Upper lobe of left lung (tissue), 5 donors: Measurements from ENCODE around the genes LCE2A and SPRR2E.

GRCh38 chr1:151145561-151146521 is 590 bp downstream of the SEMA6C start:
- PRO-cap, 2 experiments = peak in 1 of 2 experiments; most common plus-strand start chr1:151145965 (in 1); most common minus-strand start chr1:151145936 (in 1)
- RAMPAGE, long total RNA, 4 experiments = no peak in any of the 4 experiments

GRCh38 chr1:151281316-151282025 is 628 bp upstream of the ZNF687 start:
- PRO-cap, 2 experiments = peak in 2 of 2 experiments; most common plus-strand start chr1:151281462 (in 1); most common minus-strand start chr1:151281433 (in 1)
- RAMPAGE, long total RNA, 4 experiments = start-site peak on the plus strand in 2 of 4 experiments, at chr1:151281513-151281604 at its widest, 17 to 19 reads per replicate; start-site peak on the minus strand in 1 of 4 experiments, at chr1:151281927-151281999 at its widest, 7 reads per replicate

DNA sequence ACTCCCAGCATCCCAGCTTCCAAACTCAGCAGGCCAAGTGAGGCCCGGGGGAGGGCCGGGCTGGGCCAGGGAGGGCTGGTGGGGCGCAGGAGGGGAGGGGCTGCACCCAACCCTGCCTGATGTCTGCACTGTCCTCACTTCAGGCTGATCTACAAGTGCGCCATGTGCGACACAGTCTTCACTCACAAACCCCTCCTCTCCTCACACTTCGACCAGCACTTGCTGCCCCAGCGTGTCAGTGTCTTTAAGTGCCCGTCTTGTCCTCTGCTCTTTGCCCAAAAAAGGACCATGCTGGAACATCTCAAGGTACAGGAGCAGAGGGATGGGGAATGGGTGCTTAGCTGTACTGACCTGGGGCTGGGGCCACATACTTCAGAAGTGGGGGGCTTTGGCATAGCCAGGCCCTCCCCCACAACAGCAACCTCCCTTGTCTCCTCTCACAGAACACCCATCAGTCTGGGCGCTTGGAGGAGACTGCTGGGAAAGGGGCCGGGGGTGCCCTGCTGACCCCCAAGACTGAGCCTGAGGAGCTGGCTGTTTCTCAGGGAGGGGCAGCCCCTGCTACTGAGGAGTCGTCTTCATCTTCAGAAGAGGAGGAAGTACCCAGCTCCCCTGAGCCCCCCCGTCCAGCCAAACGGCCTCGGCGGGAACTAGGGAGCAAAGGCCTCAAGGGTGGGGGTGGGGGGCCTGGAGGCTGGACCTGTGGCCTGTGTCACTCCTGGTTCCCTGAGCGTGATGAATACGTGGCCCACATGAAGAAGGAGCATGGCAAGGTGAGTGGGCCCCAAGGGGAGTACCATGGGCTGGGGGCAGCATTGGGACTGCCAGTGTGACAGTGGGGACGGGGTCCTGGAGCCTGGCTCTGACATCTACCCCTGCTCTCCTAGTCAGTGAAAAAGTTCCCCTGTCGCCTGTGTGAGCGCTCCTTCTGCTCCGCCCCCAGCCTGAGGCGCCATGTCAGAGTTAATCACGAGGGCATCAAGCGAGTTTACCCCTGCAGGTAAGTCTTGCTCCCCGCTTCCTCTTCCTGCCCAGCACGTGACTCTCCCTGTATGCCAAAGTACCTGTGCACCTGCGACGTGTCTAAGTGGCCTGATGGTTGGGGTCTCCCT is 7.5 kb downstream of the ZNF687 start:
- PRO-cap, 2 experiments = no peak in any of the 2 experiments
- RAMPAGE, long total RNA, 4 experiments = no peak in any of the 4 experiments

GRCh38 chr1:151410148-151410809 is 10.9 kb downstream of the PSMB4 start:
- PRO-cap, 2 experiments = no peak in any of the 2 experiments
- RAMPAGE, long total RNA, 4 experiments = start-site peak on the minus strand in 1 of 4 experiments, at chr1:151410350-151410620 at its widest, 7 reads per replicate

DNA sequence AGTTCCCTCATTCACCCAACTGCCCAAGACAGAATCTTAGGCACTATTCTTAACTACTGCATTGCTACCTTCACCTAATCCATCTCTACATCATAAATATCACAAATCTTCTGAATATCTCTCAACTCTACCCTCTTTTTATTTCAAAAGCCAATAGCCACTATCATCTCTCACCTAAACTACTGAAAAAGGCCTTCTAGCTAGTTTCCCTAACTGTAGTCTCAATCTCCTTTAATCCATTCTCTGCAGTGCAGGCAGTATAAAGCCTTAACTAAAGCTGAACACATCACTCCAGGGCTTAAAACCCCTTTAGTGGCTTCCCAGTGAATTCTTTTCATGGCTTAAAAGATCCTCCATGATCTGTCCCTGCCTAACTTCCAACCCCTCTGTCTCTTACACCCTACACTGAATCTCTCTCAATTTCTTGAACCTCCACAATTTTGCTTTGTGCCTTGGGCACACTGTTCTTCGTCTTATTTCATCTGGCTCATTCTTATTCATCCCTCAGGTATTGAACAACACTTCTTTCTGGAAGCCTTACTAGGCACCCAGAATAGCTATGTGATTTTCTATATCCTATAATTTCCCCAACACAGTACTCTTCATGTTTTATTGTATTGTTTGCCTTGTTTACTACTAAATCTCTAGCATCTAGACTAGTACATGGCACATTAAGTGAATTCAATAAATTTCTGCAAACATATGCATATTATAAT is 11.6 kb downstream of the PSMB4 start:
- PRO-cap, 2 experiments = no peak in any of the 2 experiments
- RAMPAGE, long total RNA, 4 experiments = no peak in any of the 4 experiments

GRCh38 chr1:151459745-151460134 is 446 bp upstream of the POGZ start:
- PRO-cap, 2 experiments = no peak in any of the 2 experiments
- RAMPAGE, long total RNA, 4 experiments = no peak in any of the 4 experiments

- PRO-cap, 2 experiments = peak in 1 of 2 experiments; most common minus-strand start chr1:151511202 (in 1)
- RAMPAGE, long total RNA, 4 experiments = no peak in any of the 4 experiments
Observed at GRCh38 chr1:151510845-151511354, 287 bp upstream of the CGN start.

- PRO-cap, 2 experiments = peak in 2 of 2 experiments; most common minus-strand start chr1:151540135 (in 1)
- RAMPAGE, long total RNA, 4 experiments = no peak in any of the 4 experiments
Observed at GRCh38 chr1:151540034-151540258, 163 bp upstream of the TUFT1 start.

DNA sequence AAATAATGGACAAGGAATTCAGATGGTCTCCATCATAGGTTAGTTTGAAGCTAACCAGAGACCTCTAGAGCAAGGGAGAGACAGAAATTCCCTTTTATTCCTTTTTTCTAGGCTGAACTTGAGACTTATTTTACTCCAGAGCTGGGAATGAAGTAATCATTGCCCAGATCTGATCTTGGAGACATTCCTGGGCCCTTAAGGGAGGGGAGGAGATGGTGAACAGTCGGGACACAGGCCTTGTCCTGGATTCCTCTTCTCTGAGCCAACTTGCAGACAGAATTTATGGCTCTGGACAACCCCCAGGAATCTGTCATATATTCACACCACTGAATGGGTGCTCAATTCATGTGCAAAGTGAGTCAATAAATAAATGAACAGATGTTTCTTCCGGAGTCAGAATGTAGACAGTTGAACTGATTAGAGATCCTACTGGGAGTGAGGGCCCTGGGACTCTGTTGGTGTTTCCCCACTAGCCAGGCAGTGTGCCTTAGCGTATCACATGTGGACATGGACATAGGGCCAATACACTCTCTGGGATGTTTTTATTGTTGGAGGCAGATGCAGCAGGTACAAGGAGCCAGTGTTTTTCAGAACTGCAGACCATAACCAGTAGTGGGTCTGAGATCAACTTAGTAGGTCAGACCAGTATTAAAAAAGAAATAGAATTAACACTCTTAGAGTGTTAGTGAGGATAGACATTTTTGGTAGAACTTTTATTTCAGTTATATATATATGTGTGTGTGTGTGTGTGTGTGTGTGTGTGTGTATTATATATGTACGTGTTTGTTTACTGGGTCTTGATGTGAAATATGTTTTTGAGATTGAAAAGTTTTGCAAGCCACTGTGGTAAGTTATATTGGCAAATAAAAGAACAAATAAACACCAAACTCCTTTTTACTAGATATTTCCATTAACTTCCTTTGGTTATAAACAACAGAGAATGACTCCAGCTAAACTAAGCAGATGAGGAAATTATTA is 2.8 kb downstream of the TUFT1 start:
- PRO-cap, 2 experiments = no peak in any of the 2 experiments
- RAMPAGE, long total RNA, 4 experiments = no peak in any of the 4 experiments

GRCh38 chr1:151611239-151611670 is 595 bp upstream of the SNX27 start:
- PRO-cap, 2 experiments = no peak in any of the 2 experiments
- RAMPAGE, long total RNA, 4 experiments = no peak in any of the 4 experiments

DNA sequence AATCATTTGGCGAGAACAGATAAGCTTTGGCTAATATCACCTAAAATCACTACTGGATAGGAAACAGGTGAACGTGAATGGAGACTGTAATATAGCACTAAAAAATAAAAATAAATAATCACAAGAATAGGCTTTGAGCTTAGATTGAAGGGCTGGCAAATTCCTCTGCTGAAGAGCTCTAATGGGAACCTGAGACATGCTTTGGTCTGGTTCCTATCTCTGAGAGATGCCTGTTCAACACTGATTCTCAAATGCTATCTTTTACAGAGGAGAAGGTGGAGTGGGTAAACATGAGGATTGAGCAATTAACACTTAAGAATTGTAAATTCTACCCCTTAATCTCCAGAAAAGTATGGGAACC is 5.5 kb downstream of the S100A10 start:
- PRO-cap, 2 experiments = no peak in any of the 2 experiments
- RAMPAGE, long total RNA, 4 experiments = no peak in any of the 4 experiments

DNA sequence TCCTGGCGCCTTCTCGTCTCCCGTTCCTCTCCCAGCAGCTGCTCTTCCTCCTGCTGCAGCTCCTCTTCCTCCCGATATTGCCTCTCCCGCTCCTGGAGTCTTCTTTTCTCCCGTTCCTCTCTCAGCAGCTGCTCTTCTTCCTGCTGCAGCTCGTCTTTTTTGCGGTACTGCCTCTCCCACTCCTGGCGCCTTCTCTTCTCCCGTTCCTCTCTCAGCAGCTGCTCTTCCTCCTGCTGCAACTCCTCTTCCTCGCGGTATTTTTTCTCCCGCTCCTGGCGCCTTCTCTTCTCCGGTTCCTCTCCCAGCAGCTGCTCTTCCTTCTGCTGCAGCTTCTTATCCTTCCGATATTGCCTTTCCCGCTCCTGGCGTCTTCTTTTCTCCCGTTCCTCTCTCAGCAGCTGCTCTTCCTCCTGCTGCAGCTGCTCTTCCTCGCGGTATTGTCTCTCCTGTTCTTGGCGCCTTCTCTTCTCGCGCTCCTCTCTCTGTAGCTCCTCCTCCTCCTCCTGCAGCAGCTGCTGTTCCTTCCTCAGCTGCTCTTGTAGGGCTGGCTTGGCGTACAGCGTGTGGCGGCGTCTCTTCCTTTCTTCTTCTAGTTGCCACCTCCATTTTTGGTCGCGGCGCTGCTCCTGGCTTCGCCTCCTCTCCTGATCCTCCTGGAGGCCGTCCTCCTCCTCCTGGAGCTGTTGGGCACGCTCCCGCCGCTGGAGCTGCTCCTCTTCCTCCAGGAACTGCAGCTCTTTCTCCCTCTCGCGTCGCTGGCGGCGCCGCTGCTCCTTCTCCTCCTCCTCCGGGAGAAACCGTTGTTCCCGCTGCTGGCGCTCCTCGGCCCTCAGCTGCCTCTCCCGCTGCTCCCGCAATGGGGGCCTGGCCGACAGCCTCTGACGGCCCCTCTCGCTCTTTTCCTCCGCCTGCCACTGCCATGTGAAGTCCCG is 5.0 kb downstream of the TCHH start:
- PRO-cap, 2 experiments = no peak in any of the 2 experiments
- RAMPAGE, long total RNA, 4 experiments = no peak in any of the 4 experiments

GRCh38 chr1:152111368-152112064 is 3.7 kb downstream of the TCHH start:
- PRO-cap, 2 experiments = no peak in any of the 2 experiments
- RAMPAGE, long total RNA, 4 experiments = no peak in any of the 4 experiments

DNA sequence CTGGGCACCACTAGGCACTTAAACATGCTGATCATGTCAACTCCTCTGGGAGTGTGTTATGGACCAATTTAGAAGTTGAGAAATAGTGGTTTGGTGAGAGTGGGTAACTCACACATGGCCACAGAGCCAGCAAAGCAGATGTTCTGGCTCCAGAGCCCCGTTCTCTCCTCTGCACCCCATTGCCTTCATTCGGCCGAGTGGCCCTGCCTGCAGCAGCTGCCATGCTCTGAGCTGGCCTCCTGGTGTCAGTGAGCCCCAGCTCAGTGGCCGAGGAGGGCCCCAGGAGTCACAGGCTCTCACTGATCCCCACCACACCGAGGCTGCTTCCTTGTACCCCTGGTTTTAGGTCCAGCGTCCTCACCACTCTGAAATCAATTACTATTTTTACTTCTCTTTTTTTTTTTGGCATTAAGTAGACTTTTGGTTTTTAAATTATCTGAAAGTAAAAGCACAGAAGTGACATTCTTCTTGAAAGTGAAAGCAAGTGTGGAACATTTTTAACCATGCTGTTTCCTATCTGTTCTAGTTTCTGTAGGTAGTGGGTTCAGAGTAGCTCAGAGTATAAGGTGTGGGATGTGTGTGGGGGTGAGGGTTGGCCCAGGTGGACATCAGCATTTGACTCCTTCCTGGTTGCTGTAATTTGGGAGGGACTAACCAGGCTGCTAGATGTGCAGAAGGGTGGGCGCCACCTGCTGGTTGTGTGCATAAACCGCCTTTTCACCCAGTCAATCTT is 45.9 kb upstream of the CRNN start:
- PRO-cap, 2 experiments = no peak in any of the 2 experiments
- RAMPAGE, long total RNA, 4 experiments = no peak in any of the 4 experiments

- PRO-cap, 2 experiments = no peak in any of the 2 experiments
- RAMPAGE, long total RNA, 4 experiments = no peak in any of the 4 experiments
Observed at GRCh38 chr1:152618981-152619548, 3.8 kb downstream of the LCE3A start.

DNA sequence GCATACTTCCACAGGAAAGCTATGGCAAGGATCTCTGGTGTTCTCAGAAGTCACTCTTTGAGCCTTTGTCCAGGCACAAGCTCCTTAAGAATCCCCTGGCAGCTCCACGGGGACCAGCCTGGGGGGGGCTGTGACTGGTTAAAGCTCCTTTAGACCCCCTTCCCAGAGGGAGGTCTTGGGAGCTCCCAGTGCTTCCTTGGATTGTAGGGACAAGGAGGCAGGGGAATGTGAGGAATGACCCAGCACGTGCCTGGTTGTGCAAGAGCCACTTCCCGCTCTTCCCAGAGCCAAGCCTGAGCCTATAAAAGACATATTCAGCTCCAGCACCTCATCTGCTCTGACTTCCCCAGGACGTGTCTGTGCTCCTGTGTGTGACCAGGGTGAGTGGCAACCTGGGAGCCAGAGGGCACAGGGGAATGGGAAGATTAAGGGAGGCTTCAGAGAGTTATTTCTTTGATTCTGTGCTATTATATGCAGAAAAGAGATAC is at the start of gene LCE2A:
Gene LCE2A, plus strand, starts transcription at position 331 of the 488 bp plus-strand sequence.
- PRO-cap, 2 experiments = no peak in any of the 2 experiments
- RAMPAGE, long total RNA, 4 experiments = no peak in any of the 4 experiments

GRCh38 chr1:152708202-152708438 is 160 bp downstream of the LCE4A start:
- PRO-cap, 2 experiments = no peak in any of the 2 experiments
- RAMPAGE, long total RNA, 4 experiments = no peak in any of the 4 experiments

DNA sequence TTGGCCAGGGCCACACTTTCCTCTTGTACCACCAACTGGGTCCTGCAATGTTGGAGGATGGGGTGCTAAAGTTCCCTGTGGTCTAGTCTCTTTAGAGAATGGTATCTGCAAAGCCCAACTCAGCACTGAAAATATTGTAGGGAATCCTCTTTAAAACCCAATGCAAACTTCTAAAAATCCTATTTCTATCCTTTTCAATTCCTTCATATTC is 2.0 kb downstream of the C1orf68 start:
- PRO-cap, 2 experiments = no peak in any of the 2 experiments
- RAMPAGE, long total RNA, 4 experiments = no peak in any of the 4 experiments

DNA sequence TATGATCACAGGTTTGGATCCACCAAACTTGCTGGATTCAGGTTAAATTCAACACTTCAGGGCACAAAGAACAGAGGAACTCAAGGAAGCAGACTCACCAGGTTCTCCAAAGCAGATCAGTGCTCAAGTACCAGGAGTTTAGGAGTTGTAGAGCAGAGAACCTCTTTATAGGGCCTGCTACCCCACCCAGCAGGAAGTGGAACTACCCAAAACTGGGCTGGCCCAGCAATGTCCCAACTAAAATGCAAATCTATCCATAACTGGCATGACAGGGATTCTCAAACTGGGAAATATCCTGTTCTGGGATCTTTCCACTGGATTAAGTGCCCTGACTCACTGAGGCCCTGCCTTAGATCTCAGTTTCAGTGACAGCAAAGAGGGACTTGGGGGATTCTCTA is at the start of gene SPRR2E:
Gene SPRR2E, minus strand, starts transcription at position 141 of the 398 bp plus-strand sequence.
- PRO-cap, 2 experiments = no peak in any of the 2 experiments
- RAMPAGE, long total RNA, 4 experiments = no peak in any of the 4 experiments

DNA sequence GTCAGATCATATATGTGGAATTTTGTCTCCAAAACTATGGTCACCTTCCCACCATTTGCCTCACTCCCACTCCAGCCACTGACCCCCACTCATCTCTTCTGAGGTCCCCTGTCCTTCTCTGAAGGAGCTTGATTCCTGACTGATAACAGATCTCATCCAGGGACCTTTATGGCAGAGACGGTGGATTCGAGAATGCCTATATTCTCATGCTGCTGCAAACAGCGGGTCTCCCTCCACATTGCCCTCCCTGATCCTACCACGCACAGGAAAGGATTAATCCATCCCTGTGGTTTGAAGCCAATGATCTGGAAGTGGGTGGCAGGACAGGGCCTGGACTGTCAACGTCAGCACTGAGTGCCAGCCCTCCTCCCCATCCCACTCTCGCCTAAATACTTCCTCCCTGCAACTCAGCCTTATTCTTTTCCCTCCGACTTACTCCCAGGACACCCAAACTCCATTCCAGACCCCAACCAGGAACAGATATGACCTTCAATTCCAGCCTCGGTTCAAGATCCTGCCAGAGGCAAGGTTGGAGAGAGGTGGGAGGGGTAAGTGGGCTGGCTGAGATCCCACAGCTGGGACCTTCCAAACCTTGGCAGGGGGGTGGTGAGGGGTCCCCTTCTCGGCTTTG is 2.2 kb upstream of the S100A5 start:
- PRO-cap, 2 experiments = no peak in any of the 2 experiments
- RAMPAGE, long total RNA, 4 experiments = no peak in any of the 4 experiments